ReNcell CX (cell line): ENCODE measurements around the genes TSSK1B and KCNN2.

- PRO-cap: no peak
Measured at GRCh38 chr5:109796927-109797819, 107.4 kb downstream of the MAN2A1 start.

DNA sequence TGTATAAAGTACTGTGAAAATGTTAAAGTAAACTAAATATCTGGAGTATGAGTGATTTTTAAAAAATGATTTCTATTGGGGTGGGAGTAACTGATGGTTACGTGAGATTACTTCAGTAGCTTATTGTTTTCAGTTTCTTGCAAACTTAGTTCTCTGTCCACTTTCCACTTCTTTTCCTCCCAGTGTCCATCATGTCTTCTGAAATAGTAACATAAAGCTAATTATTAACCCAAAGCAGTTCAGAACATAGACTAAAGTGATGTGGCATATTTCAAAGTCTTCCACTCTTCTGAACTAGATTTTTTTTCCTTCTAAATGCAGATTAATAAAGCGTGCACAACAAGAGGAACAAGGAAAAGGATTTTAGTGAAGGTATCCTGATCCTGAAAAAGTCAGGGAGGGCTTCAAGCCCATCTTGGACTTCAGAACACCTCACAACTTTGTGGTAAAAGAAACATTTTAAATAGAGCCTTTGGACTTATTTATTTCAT, 114.2 kb downstream of the MAN2A1 start:
- PRO-cap: no peak

DNA sequence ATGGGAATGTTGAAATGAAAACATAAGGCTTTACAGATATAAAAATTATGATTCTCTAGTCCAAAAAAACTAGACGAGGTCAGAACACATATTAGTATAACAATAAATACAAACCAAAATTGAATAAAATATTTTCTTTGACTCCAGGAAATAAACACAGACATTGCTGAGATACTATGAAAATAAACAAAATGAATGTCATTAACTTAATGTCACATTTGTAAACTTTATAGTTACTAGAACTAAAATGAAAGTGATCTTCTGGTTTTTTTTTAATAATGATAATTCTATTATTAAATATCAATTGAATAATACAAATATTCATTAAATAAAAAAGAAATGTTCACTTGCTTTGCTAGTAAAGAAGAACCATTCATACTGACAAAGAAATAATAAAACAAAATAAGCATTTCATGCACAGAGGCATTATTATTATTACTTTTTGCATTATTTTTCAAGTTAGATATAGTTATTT, 230.9 kb downstream of the TMEM232 start:
- PRO-cap: no peak

GRCh38 chr5:111230991-111231429, 6.8 kb downstream of the CAMK4 start:
- PRO-cap: no peak

- PRO-cap: no peak
Measured at GRCh38 chr5:111232510-111232929, 8.3 kb downstream of the CAMK4 start.

DNA sequence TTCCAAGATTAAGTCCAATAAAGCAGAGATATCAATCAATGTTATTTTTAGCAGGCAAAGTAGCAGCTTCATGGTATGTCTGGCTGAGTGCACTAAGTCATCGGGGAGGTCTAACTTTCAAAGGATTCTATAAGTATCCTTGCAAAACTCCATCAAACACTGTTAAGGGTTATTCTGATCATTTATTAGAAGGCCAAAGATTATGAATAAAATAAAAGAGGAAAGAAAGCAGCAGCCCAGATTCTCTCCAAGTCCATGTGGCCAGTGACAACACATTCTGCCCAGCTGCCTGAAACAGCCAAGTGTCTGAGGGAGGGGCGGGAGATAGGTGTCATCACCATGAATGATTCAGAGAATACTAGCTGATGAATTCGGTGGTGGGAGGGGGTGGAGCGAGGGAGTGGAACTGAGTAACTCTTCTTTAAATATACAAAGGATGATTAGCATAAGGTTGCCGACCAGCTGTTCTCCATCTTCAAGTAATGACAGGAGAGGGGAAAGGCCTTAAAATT, 21.2 kb downstream of the NREP start:
- PRO-cap: no peak

DNA sequence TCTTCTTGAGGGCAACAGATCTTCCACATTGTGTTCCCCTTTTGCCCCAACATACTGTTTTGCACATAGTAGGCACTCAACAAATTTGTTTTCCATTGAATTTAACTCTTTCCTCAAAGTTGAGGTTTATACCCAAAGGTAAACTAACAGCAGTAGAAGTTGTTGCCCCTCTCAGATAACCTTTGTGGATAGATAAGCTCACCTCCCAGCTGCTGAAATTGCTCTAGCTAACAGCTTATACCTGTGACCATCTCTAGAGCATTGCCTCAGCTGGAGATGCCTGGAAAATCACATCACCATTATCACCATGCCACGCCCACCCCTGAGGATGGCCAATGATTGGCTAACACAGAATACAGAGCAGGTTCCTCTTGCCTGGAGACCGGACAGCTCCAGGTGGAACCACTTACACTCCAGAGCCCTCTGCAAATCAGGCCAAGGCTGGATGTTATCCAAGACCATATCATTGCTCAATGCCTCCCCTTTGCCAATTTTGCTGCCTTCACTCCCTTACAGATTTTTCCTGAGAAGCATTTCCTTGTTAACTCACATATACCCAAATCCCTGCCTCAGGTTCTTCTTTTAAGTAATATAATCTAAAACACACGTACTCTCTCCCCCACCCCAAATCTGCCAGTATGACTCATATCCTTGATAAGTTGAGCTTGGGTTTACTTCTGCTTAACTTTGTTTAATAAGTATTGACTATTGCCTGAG, 309.8 kb downstream of the EPB41L4A start:
- PRO-cap: no peak

- PRO-cap: no peak
Measured at GRCh38 chr5:112707114-112707282, 30.7 kb upstream of the APC start.

- PRO-cap: no peak
Measured at GRCh38 chr5:113023861-113024423, 47.3 kb downstream of the DCP2 start.

DNA sequence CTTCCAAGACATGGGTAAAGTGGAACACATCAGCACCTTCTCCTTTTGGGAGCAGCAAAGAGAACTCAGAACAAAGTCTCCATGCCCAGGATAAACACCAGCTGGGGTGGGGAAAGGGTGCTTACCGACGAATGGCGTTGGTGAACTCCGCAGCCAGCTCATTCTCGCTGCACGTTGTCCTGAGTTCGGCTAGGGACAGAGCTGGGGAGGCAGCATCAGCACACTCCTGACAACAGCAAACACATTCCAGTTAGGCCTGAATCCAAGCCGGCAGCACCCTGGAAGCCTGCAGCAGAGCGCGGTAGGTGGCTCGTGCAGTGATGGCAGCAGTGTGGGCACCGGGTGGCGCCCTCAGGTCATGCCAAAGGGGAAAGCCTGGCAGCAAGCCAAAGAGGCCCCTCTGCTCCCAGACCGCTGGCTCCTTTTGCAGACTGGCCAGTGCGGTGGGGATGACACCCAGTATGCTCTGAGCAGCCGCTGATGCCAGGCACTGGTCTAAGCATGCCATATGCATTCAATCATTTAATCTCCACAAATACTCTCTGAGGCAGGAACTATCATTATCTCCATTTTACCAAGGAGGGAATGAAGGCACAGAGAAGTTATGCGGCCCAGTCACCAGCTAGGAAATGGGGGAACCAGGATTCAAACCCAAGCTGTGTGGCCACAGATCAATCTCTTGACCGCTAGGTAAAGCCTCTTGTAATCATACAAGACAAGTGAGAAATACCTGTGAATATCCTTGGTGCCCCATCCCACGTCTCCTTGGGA, 67.0 kb downstream of the DCP2 start:
- PRO-cap: no peak

DNA sequence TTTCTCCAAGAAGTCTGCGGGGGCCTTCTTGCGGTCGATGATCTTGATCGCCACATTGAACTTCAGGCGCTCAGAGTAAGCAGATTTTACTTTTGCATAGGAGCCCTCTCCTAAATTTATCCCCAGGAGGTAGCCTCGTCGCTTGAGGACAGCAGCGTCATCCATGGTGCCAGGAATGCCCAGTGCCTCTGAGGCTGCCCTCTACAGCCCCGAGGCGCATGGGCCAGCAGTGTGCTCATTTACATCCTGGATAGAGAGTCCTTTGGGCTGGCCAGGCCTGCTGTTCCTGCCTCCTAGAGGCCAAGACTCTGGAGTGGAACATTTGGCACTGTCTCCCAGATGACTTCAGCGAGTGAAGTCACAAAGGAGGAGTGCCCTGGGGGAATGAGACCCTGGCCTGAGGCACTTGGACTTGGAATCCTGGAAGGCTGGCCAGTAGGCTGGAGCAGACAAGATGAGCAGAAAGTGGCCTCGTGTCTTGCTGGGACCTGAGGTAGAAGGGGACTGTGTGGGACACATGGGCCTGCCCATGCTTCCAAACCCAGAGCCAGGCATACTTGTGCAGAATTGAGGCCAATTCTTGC, at the start of gene TSSK1B:
Gene TSSK1B (minus strand): TSS at position 315 of the 584 bp plus-strand sequence.
- PRO-cap: no peak

DNA sequence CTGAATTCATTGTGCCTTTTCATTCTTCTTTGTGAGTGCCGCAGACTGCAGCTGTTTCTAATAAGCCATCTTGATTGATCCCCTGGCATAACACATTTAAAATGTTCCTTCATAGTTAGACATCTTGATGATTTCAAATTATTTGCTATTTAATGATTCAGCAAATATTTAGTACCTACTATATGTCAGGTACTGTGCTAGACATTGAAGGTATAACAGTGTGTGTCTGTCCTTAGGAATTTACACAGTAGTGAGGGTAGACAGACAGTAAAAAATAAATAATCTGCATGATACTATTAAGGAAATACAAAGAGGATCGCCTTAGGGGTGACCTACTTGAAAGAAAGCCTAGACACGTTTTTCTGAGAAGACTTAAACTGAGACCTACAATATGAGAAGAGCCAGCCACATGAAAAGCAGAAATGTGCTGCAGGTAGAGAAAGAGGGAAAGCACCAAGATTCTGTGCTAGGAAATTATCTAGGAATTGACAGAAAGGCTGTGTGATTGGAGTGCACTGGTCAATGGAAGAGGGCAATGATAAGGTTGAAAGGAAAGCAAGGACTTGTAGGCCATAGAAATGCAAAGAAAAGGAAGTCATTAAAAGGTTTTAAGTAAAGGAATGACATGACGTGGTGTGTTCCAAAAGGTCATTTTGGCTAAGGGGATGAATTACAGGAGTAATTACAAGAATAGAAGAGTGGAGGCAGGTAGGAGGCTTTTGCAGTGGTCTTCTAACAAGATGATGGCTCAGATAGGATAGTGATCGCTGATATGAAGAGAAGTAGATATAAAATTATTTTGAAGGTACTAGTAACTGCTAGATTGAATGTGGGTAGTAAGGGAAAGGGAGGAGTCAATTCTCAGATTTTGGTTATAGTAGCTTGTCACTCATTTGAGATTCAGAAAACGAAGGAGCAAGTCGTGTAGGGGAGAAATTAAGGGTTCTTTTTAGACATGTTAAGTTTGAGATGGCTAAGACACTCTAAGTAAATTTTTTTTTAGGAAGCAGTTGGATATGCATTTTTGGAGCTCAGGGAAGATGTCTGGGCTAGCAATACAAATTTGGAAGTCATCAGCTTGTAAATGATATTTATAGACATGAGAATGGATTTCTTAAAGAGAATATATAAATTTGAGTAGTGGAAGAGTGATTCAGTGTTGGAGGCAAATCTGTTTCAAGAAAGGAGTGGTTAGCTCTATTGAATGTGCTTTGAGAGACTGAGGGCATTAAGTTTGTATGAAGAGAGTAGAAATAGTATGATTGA, 62.1 kb downstream of the YTHDC2 start:
- PRO-cap: no peak

DNA sequence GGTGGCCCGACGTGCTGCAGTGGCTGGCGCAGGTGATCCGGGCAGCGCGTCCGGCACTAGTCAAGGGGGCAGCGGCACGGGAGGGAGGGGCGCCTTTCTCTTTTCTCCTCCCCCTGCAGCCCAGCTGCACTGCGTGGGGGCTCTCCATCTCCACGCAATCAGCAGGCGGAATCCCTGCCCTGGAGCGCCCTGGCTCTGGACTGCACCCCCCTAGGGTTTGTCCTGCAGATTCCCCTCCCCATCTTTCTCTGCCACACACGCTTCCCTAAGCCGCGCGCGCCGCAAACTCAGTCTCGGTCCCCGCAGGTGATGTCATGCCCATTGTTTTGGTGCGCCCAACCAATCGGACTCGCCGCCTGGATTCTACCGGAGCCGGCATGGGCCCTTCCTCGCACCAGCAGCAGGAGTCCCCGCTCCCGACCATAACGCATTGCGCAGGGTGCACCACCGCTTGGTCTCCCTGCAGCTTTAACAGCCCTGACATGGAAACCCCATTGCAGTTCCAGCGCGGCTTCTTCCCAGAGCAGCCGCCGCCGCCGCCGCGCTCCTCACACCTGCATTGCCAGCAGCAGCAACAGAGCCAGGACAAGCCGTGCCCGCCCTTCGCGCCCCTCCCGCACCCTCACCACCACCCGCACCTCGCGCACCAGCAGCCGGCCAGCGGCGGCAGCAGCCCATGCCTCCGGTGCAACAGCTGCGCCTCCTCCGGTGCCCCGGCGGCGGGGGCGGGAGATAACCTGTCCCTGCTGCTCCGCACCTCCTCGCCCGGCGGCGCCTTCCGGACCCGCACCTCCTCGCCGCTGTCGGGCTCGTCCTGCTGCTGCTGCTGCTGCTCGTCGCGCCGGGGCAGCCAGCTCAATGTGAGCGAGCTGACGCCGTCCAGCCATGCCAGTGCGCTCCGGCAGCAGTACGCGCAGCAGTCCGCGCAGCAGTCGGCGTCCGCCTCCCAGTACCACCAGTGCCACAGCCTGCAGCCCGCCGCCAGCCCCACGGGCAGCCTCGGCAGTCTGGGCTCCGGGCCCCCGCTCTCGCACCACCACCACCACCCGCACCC, at the start of gene KCNN2:
Gene KCNN2 (plus strand): TSS at position 413 of the 1,054 bp plus-strand sequence.
- PRO-cap: no peak

DNA sequence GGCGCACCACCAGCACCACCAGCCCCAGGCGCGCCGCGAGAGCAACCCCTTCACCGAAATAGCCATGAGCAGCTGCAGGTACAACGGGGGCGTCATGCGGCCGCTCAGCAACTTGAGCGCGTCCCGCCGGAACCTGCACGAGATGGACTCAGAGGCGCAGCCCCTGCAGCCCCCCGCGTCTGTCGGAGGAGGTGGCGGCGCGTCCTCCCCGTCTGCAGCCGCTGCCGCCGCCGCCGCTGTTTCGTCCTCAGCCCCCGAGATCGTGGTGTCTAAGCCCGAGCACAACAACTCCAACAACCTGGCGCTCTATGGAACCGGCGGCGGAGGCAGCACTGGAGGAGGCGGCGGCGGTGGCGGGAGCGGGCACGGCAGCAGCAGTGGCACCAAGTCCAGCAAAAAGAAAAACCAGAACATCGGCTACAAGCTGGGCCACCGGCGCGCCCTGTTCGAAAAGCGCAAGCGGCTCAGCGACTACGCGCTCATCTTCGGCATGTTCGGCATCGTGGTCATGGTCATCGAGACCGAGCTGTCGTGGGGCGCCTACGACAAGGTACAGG, 920 bp downstream of the KCNN2 start:
- PRO-cap: no peak

- PRO-cap: no peak
Measured at GRCh38 chr5:115377265-115378005, 81.0 kb upstream of the CCDC112 start.

- PRO-cap: no peak
Measured at GRCh38 chr5:115392746-115393143, 96.3 kb upstream of the CCDC112 start.

GRCh38 chr5:115417077-115417448, 120.6 kb upstream of the CCDC112 start:
- PRO-cap: no peak

GRCh38 chr5:115615517-115616280, 10.1 kb downstream of the TMED7 start:
- PRO-cap: no peak

- PRO-cap: no peak
Measured at GRCh38 chr5:115815916-115816221, 590 bp downstream of the CDO1 start.

GRCh38 chr5:116038746-116039132, 6.5 kb downstream of the ARL14EPL start:
- PRO-cap: no peak